H7 (cell line): Measurements from ENCODE around the genes DNAJB1, TECR and ADGRE3.

DNA sequence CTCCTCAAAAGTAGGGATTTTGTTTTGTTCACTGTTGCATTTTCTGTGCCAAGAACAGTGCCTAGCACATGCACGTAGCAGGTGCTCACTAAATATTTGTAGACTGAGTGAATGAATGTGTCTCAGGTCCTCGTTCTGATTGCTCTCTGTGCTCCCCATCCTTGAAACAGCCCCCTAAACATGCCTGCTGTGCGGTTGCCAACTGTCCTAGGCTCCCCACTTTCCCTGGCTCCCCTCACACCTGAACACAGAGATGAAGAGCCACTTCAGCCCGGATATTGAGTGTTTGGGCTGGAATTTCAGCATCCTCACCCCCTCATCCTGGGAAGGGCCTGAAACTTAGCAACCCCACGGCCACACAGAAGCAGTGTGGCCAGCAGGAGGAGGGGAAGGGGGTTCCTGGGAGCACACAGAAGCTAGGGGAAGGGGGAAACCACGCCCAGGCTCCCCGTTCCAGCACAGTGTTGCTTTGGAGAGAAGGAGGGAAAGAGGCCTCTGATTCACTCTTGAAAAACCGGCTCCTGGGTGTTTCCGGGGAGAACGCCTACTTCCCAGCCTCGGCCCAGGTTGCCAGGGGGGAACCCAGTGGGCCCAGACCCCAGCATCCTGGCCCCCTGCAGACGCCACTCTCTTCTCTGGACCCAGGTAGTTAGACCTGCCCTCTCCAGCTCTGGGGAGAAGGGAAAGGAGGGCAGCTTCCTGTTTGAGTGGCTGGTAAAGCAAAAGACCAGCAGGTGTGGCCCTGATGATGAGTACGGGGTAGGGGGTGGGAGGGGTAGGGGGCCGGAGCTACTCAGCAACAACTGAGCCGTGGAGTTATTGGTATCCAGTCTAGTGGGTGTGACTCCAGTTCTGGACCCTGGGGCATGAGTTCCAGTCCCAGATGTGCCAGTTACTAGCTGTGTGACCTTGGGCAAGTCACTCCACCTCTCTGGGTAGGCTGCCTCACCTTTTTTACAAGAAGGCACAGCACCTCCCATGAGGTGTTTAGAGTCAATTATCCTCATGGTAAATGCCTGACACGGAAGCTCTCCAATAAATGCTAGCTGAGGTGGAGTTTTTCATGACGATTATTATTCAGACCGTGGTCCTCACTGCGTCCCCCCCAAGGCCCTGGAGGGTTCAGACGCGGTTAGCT lies 1.0 kb downstream of the GIPC1 start:
- RAMPAGE, long total RNA = no peak

- RAMPAGE, long total RNA = no peak
Observed at GRCh38 chr19:14515558-14515834, 2.7 kb downstream of the DNAJB1 start.

- RAMPAGE, long total RNA = start-site peak on the minus strand at chr19:14518397-14518441, 207 reads
Observed at GRCh38 chr19:14517761-14518548, at the start of gene DNAJB1. Gene DNAJB1, minus strand, starts transcription at chr19:14518397.

- RAMPAGE, long total RNA = no peak
Observed at GRCh38 chr19:14519746-14520372, 1.7 kb upstream of the DNAJB1 start.

DNA sequence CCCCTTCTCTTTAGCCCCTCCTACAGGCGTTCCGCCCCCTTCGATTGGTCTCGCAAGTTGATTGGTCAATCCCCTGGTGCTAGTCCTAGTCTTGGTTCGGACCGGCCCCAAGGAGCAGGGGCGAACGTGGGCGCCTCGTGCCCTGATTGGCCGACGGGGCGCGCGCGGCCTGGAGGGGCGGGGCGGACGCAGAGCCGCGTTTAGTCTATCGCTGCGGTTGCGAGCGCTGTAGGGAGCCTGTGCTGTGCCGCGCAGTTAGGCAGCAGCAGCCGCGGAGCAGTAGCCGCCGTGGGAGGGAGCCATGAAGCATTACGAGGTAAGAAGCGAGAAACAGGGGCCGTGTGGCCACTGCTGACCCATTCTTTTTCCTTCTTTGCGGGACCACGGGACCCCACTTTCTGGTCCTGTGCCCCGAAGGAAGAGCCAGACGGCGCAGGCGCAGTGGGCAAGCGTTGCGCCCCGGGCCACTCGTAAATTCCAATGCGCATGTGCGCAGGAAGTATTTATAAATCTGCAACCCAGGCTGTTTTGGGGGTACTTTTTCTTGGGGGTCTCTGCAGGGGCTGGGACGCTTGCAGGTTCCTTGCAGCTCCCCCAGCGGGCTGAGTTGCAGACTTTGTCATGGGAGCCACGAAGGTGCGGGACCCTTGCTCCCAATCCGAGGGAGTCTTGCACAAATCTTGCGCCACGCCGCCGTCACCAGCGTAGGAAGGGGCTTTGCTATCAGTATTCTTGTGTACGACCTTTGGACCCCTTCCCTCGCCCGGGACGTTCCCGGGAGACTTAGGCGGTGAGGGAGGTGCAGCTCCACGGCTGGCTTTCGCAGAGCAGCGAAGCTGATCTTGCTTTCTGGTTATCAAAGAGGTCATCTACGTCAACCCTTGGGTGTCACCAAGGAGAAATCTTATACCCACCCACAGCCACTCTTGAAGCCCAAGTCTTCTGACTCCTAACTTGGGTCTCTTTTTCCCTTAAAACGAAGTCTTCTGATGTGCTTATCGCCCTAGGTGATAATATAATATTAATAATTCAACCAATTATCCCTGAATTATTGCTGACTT lies at the start of gene TECR:
TSS of gene TECR (plus strand) at position 199 of the 1,061 bp plus-strand sequence.
- RAMPAGE, long total RNA = start-site peak on the plus strand centred at position 212 of the sequence, 43 bp wide, 228 reads

DNA sequence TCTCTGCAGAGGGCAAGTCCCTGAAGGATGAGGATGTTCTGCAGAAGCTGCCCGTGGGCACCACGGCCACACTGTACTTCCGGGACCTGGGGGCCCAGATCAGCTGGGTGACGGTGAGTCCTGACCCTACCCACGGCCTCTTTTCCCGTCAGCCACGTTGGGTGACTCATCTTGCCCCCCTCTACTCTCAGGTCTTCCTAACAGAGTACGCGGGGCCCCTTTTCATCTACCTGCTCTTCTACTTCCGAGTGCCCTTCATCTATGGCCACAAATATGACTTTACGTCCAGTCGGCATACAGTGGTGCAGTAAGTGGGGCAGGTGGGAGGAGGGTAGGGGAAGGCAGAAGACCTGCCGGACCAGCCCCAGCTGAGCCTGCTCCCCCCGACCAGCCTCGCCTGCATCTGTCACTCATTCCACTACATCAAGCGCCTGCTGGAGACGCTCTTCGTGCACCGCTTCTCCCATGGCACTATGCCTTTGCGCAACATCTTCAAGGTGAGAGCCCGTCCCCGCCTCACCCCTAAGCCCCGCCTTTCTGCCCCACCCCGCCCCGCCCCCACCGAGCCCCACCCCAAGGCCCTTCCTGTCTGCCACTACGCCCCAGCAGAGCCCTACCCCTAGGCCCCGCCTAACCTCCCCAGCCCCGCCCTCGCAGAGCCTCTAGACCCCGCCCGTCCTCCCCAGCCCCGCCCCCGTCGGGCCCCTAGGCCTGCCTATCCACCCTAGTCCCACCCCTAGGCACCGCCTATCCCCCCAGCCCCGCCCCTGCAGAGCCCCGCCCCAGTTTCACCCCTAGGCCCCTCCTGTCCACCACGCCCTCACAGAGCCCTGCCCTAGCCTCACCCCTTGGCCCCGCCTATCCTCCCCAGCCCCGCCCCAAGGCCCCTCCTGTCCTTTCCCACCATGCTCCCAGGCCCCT lies 7.8 kb downstream of the NDUFB7 start:
- RAMPAGE, long total RNA = no peak

DNA sequence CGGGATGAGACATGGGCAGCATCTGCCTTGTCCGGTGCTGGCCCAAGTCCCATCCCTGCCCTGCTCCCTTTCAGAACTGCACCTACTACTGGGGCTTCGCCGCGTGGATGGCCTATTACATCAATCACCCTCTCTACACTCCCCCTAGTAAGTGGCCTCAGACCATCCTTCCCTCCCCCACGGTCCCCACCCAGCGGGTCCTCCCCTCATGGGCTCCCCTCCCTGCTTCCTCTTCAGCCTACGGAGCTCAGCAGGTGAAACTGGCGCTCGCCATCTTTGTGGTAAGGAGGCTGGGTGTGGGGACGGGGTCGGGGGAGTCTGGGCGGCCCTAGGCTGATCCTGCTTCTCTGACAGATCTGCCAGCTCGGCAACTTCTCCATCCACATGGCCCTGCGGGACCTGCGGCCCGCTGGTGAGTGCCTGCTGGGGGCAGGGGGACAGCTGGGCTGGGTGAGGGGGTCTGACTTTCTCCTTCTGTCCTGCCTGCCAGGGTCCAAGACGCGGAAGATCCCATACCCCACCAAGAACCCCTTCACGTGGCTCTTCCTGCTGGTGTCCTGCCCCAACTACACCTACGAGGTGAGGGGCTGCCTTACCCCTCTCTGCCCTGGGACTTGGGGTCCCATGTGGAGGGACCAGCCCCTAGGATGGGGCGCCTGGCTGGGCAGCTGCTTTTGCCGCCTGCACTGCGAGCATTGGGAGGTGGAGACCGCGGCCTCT lies 7.0 kb downstream of the NDUFB7 start:
- RAMPAGE, long total RNA = no peak

- RAMPAGE, long total RNA = no peak
Observed at GRCh38 chr19:14577700-14578464, 5.0 kb upstream of the CLEC17A start.

- RAMPAGE, long total RNA = no peak
Observed at GRCh38 chr19:14661488-14661895, 13.2 kb downstream of the ADGRE3 start.

DNA sequence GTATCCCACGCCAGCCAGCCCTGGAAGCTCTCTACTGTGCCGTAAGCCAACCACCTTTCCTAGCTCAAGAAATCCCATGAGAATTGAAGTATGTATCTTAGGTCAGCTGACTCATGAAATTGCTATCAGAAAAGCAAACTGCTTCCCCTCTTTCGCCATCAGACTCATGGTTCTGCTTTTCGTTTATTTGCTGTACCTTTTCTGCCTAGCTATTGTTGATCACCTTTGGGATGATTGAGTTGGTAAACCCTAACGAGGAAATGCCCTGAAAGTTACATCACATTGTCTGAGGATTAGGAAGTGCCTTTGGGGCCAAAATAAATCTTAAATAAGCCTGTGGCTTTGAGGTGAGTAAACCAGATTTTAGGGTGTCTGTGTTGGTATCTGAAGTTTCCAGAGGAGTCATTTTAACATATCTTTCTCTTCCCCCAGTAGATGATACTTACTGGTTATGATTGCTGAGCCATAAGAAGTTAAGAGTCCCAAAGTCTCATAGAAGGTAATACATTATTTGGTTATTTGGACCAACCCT lies at the start of gene ADGRE3:
TSS of gene ADGRE3 (minus strand) at position 61 of the 532 bp plus-strand sequence.
- RAMPAGE, long total RNA = no peak

DNA sequence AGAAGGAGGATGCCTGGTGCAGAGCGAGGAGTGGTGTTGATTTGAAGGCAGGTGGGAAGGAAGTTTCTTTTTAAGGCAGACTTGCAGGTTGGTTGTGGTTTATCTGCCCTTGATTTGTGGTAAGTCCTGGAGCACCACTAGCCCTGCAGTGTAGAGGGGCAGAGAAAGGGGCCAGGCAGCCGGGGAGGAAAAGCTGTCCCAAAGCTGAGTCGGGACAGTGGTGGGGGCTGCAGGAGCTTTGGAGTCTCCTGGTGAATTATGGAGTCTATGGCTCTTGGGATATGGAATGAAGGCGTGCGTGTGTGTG lies 24.8 kb downstream of the ZNF333 start:
- RAMPAGE, long total RNA = no peak

GRCh38 chr19:14740764-14741502 lies 37.4 kb downstream of the ADGRE2 start:
- RAMPAGE, long total RNA = no peak

GRCh38 chr19:14766871-14767238 lies 11.5 kb downstream of the ADGRE2 start:
- RAMPAGE, long total RNA = no peak

DNA sequence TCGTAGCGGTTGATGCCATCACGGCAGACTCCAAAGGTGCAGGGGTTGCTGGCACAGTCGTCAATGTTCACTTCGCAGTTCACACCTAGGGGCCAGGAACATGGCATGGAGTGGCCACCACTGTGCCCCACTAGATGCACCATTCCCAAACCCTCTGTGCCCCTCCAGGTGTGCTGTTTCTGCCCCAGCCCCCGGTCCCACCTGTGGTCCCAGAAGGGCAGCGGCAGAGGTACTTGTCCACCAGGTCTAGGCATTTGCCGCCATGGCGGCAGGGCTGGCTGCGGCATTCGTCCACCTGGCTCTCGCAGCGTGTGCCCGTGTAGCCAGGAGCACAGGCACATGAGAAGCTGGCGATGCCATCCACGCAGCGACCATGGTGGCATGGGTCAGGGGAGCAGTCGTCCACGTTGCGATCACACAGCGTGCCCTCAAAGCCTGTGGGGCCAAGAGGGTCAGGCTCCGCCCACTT lies 13.9 kb downstream of the NOTCH3 start:
- RAMPAGE, long total RNA = no peak

DNA sequence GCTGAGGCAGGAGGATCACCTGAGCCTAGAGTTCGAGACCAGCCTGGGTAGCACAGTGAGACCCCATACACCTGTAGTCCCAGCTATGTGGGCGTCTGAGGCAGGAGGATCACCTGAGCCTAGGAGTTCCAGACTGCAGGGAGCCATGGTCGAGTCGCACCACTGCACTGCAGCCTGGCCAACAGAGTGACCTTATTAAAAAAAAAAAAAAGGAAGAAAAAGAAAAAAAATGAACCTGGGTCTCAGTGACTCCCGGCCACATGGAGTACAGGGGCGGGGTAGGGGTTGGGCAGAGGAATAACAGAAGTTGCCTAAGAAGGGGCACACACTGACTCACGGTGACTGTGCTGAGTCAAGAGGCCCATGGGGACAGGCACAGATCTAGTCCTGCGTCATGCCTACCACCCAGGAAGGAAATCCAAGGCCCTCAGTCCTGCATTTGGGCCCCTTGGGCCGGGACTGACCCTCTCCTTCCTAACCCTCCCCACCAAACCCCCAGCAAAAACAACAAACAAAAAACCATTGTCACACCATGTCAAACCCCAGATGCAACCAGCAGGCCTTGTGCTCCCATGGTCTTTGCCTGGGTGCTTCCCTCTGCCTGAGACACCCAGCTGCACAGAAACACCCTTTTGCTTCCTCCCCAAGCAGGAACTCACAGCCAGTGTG lies 9.4 kb upstream of the NOTCH3 start:
- RAMPAGE, long total RNA = no peak

- RAMPAGE, long total RNA = no peak
Observed at GRCh38 chr19:15219965-15220249, 12.3 kb downstream of the EPHX3 start.

GRCh38 chr19:15236328-15236919 lies 4.2 kb upstream of the EPHX3 start:
- RAMPAGE, long total RNA = no peak

- RAMPAGE, long total RNA = no peak
Observed at GRCh38 chr19:15248556-15249478, 16.6 kb upstream of the EPHX3 start.

DNA sequence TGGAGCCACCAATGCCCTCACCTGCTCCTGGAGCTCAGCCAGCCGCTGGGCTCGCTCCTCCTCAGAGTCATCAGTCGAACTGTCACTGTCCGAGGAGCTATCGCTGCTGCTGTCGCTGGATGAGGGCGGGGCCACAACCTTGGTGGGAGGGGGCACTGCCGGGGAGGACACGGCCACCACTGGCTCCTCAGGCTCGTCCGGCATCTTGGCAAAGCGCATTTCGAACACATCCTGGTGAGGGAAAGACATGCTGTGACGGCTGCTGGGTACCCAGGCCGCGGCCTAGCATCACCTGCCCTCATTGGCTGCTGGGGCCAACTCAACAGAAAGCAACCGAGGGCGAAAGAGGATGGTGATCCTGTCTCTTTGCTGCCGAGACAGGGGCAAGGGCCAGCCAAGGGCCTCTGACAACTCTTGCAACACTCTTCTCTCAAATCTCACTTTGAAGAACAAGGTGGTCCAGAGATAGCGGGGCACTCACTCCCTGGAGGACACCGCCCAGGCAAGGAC lies 24.8 kb upstream of the EPHX3 start:
- RAMPAGE, long total RNA = no peak

DNA sequence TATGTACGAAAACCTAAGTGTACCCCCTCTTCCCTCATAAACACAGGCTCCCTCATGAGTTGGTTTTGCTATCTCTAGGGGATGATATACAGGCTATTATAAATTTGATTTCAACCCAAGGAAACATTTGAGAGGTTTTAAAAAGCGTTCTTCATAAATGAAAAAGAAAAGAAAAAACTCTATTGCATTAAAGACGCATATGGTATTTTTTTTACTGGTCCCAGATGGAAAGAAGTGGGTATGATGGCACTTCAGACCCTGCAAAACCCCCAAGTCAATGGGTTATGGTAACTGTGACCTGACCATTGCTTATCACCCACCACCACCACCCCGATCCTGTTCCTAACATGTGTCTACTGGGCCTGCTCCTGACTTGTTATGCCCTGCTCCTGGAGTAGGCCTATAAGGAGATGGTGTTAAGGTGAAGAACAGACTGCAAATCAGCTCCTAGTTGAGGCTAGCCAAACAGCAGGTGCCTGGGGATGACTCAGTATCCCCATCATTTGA lies 41.5 kb downstream of the BRD4 start:
- RAMPAGE, long total RNA = no peak